ENCODE data around the gene ATP2B1.

- PRO-cap: unidirectional peak, minus-strand start at chr12:89162764
Observed at GRCh38 chr12:89162438-89163291, 189.6 kb downstream of the DUSP6 start.

GRCh38 chr12:89166411-89167074 lies 185.8 kb downstream of the DUSP6 start:
- PRO-cap: no peak

GRCh38 chr12:89343107-89343602 lies 9.1 kb downstream of the DUSP6 start:
- PRO-cap: no peak

GRCh38 chr12:89351282-89352135 lies 792 bp downstream of the DUSP6 start:
- PRO-cap: no peak

GRCh38 chr12:89506918-89507683 lies 17.5 kb downstream of the GALNT4 start:
- PRO-cap: no peak

DNA sequence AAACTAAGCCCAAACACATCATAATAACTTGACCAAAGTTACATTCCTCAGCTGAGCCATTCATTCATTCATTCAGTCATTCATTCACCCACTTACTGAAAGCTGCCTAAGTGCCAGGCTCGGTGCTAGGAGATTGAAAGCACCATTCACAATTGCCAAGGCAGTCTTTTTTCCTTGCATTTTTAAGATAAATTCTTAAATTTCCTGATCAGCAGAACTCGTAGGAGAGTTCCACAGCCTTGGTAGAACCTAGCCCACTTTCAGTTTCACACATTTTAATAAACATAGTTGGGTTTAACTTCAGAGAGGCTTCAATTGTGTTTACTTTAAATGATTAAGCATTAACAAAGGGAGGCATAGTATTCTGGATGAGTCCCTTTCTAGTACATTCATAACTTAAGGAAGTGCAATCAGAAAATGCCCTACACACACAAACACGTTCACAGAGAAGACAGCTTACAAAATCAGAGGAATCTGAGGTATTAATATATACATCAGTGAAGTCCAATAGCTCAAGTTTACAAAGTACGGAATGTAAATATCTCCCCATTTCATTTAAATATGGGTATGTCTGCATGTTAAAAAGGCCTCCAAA lies 2.9 kb downstream of the GALNT4 start:
- PRO-cap: bidirectional peak, plus-strand start at position 425 of the sequence, minus-strand start at position 251 of the sequence

DNA sequence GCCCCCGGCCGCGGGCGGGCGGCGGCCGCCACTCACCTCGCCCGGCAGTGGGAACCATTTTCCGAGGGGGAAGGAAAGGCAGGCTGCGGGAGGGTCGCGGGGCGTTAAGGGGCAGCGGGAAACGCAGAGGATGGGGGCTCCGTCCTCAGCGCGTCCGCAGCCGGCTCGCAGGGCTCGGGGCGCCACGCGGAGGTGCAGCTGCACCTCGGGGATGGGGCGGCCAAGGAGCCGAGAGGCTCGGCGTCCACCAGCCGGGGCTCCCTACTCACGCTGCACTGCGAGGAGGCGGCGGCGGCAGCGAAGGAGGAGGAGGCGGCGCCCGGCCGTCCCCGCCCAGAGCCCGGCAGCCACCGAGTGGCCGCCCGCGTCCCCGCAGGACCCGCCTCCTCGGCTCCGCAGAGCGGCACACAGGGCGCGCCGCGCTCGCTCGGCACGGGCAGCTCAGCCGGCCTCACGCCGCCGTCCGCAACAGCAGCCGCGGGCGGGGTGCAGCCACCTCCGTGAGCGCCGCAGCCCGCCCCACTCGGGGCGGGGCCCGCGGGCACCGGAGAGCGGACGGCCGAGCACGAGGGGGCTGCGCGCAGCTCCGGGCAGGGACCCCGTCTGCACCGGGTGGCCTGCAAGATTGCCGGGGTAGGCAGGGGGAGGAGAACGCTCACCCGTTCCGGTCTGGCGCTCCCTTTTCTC lies at the start of gene ATP2B1:
Gene ATP2B1 (minus strand): TSS at position 279 of the 687 bp plus-strand sequence.
- PRO-cap: bidirectional peak, plus-strand start at position 57 of the sequence, minus-strand start outside the sequence; bidirectional peak, plus-strand start at position 406 of the sequence, minus-strand start at position 277 of the sequence

DNA sequence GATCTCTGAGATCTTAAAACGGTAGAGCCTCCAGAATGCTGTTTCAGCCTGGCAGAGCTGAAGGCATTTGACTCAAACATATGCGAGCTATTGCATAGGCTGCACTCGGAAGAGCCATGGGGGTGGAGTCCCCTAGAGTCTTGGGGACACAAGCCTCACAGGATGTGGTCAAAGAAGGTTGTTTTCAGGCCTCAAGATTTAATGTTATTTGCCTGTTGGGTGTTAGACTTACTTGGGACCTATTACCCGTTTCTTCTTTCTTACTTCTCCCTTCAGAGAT lies 172.1 kb upstream of the ATP2B1 start:
- PRO-cap: no peak

- PRO-cap: no peak
Observed at GRCh38 chr12:89942760-89943317, 234.2 kb upstream of the ATP2B1 start.

GRCh38 chr12:89960544-89961156 lies 252.0 kb upstream of the ATP2B1 start:
- PRO-cap: no peak

DNA sequence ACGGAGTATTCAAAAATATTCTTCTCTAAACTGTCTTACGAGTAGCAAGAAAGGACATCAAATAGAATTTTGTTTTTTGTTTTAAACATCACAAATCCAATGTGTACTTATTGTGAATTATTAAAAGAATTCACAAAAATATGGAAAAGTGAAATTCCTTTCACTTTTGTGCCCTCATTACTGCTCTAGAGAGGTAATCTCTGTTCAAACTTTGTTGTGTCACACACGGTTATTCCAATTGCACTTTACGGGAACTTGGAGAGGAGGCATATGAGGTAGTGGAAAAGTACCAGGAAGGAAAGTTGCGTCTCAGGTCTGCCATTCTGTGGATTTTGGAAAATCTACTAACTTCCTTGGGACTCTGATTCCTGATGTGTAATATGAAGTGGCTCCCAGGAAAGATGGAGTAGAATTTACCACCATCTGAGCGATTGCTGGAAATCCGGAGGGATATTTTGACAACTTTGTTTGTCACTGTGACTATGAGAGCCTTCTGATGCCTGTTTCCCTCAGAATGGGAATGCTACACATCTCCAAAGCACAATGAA lies 90.9 kb upstream of the DCN start:
- PRO-cap: no peak

DNA sequence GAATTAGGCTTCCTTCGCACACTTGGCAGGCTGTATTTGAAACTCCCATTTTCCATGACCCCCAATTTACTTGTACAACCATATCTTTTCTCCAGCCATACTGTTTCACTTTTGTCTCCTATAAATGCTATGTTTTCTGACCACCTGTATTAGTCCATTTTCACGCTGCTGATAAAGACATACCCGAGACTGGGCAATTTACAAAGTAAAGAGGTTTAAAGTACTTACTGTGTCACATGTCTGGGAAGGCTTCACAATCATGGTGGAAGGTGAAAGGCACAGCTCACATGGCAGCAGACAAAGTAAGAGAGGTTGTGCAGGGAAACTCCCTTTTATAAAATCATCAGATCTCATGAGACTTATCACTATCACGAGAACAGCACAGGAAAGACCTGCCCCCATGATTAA lies 84.0 kb downstream of the BTG1 start:
- PRO-cap: no peak

DNA sequence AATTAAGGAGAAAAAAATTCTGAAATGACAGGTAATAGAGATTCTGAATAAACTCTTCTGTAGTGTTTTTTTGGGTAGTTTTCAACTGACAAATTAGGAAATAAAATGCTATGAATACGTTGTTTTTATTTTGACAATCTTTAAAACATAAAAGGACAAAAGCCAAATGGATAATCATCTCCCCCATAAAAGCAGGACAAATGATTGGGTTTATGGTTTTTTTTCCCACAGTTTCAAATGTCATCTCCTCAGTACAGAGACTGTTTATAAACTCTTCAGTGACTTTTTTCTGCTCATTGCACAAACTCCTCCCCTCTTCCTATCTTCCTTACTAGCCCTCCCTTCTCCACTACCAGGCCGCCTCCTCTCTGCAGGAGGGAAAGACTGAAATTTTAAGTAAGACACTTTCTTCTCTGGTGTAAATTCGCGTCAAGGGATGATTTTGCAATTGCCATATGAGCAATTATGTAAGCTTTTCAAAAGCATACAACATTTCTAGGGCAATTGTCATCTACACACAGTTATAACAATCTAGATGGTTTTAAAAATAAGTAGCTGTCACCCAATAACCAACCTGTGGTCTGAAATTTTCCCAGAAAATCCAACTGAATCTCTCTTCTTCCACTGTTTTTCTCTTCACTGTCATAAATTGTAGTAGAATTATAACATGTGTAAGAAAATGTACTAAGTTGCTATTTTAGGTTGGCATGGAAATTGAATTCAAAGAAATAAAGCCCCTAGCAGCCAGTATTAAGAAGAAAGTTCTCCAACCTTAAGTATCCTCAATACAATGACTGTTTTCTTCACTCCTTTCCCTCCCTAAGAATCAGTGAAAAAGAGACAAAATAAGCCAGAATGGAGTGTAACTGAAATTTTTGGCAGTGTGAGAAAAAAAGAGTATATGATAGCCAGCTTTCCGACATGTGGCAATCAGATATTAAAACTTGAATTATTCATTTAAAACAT lies 36.9 kb downstream of the BTG1 start:
- PRO-cap: no peak

DNA sequence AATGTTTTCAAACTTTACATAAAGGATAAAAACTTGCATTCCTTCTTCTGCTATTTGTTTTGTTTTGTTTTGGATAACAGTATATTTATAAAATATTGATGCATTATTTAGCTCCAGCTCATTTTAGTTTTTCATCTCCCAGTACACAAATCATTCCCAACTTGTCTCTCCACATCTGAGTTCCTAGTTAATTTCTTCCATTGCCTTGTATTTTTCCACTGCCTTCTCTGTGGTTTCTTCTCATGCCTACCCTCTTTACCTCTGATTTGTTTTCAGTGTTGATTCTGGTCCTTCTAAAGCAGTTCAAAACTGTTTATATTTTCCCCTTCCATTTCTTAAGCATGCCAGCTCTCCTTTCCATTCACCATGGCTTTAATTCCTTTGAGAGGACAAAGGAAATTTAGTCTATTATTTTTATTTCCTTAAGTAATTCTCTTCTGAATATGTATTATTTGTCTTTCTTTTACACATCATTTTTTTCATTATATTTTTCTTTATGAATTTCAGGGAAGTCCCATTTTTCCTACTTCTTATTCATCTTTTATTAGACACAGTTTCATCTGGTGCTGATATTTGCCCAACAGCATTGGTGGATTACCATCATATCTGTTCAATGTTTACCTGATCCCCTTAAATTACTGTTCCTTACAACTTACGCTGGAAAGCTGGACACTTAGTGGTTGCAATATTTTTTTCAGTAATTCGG lies 24.5 kb downstream of the BTG1 start:
- PRO-cap: no peak

- PRO-cap: no peak
Observed at GRCh38 chr12:92134357-92135334, 11.0 kb downstream of the BTG1 start.

DNA sequence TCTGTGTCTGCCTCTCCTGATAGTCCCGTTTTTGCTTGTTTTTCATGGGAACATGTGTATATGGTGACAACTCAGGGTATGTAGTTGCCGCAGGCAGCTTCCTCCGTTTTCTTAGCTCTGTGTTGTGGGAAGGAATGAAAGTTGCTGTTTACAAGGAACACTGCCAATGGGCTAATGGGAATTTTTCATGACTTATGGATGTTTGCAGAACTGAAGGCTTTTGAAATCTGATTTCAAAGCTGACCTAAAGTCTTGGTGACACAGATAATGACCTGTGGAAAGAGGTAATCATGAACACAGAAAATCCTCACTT lies 146.4 kb upstream of the BTG1 start:
- PRO-cap: no peak

DNA sequence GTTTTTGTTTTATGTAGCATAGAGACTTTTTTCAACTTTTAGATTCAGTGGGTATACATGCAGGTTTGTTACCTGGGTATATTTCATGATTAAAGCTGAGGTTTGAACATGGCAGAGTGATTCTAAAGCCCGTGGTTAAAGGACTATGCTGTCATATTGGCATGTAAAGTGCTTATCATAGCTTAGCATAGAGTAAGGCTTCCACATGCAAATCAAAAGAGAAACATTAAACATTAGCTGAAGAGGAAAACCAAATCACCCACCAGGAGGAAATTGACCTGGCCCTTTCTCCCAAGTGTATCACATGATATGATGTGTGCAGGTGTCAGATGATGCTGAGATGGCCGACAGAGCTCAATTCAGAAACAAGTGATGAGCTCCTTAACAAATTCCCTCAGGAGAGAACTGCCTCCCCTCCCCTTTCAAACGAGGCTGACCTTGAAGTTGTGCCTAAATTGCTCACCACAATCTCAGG lies 217.1 kb upstream of the BTG1 start:
- PRO-cap: unidirectional peak, plus-strand start at position 328 of the sequence

DNA sequence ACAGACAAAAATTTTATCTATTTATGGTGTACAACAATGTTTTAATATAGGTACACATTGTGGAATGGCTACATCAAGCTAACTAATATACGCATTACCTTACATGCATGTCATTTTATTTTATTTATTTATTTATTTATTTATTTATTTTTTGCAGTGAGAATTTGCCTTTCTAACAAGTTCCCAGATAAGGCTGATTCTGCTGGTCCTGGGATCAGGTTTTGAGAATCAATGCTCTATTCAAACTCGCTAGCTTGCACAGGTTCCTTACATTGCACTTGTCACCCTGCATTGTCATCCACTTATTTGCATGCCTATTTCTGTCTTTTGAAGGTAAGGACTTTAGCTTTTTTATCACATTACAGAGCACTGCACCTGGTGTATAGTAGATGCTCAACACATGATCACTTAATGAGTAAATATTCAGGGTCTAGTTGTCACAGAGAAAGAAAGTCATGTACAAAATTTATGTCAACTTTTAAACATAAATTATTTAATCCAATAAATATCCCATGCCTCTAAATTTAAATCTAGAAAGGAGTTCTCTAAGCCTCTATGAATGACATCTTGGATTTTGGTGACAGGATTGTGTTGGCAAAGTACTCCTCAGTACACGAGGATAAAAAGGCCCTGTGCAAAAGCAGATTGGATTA lies 219.7 kb upstream of the BTG1 start:
- PRO-cap: no peak

GRCh38 chr12:92378943-92379424 lies 233.3 kb upstream of the BTG1 start:
- PRO-cap: no peak

DNA sequence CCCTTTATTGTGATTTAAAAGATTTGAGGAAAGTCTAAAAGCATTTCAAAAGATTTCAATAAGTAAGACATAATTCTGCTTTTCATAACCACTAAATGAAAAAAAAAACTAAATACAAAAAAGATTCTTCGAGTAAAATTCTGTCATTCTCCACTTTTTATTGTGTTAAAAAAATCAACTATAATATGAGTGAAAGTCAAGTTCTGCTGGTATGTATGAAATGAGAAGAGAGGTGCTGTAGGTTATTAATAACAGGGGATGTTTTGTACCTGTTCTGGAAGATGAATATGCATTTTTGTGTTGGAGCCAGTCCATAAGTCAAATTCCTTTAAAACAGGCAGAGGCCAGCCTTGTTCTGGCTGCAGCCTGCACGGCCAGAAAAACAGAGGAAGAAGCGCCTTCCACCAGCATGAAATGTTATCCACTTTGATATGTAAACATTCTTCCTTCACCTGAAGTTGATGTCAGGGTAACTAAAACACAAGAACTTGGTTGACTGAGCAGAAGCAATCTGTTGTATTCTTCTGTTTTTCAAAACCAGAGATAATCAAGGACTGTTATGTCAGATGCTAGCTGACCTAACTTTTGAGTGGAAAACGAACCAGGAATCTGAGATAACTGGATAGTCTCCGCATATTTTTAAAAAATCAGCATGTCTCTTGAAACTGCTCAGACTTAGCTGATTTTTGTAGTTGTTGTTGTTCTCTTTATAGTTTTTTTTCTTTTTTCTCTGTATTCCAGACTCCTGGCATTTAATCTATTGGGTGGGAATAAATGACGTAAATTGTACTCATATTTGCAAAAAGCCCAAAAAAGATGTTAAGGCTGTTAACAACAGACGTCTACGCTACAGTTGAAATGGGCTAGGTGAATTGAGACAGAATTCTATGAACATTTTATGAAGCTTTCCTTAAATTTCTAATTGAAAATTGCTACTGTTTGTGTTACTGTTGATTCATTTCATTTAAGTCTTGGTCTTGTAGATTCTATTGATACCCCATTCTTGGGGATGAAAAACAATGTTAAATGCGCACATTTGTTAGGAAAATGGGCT lies 237.8 kb upstream of the PLEKHG7 start:
- PRO-cap: no peak

All from bile duct (tissue), 1 donor.